Placental pericyte (primary cell): ENCODE measurements around the genes SLC39A11 and TTYH2.

GRCh38 chr17:72719362-72720701 lies 372.7 kb downstream of the SLC39A11 start:
- CAGE, long polyA plus RNA, result no peak

DNA sequence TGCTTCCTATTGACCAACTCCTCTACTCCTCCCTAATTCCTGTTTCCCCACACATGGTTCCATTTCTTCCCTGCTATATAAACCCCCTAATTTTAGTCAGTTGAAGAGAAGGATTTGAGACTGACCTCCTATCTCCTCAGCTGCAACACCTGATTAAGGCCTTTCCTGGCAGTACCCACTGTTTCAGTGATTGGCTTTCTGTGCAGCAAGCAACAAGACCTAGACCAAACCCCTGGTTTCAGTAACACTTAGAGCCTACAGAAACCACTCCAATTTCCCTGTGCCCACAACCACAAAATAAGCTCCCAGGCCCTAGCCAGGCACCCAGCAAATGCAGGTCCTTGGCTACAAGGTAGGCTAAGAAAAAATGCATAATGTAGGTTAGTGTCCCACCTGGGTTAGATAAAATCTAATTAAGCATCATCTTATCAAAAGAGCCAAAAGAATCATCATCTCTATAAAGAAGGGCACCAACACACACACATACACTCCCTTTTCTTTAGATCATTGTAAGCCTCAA lies 215.8 kb downstream of the SLC39A11 start:
- CAGE, long polyA plus RNA, result no peak

DNA sequence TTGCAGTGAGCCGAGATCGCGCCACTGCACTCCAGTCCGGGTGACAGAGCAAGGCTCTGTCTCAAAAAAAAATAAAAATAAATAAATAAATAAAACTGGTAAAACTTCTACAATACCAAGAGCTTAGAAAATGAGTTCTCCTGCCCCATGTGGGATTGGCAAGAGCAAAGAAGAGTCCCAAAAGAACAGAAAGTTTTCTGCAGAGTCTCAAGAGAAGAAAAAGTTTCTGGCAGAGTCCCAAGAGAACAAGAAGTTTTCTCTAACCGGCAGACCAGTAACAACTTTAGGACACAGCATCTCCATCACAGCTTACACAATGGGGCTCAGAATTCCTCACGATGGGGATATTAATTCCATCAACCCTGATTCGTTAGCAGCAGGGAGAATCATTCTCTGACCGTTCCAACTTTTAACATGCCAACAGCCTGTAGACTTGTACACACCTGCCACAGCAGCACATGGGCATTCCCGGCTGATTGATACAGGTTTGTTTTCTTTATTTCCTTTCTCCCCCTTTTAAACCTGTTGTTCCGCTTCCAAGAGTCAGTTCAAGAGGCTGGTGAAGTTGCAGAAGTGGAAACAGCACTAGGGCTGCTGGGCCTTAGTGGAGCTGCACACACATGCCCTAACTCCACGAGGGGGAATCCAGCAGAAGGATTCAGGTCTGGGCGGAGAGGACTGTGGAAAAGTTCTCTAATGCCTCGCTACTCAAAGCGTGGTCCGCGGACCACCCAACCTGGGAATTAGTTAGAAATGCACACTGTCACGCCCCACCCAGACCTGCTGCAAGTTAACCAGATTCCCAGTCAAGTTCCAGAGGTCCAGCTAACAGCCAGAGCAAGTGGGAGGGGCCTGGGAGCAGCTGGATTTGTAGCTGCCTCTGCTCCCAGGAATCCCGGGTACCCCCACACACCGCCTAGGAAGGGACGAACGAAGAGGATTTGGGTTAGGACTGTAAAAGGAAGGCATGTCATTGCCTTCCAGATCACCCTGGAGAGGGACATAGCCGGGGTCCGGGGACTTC lies 795 bp downstream of the SLC39A11 start:
- CAGE, long polyA plus RNA, result no peak

DNA sequence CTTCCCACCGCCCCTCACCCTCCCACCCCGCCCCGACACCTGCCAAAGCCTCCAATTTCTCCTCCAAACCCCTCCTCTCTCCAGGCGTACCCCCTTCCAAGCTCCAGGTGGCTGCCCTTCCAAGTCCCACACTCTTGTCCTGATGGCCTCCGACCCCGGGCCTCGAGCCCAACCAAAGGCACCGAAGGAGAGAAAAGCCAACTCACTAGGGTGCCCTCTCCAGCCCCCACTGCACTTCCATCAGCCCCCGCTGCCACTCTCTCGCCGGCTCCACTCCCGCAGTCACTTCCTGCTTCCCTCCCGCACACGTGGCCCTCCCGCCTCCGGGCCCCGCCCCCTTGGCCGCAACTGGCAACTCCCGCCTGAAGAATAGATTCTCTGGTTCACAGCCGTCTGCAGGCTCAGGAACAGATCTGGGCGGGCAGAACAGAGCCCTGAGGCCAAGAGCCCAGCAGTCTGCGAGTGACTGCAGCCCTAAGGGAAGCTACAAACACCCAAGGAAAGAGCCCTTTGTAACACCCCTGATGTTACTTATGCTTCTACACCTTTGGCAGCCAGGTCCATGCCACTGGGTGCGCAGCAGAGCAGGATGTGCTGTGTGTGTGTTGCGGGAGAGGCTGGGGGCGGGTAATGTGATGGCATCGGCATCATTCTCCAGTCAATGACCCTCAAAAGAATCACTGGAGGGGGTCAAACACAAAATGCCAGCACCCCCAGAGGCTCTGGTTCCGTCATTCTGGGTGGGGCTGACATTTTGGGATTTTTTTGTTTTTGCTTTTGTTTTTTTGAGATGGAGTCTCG lies at the start of gene SLC39A11:
SLC39A11 (minus strand) TSS at position 284 of the 801 bp plus-strand sequence.
- CAGE, long polyA plus RNA, result no peak

DNA sequence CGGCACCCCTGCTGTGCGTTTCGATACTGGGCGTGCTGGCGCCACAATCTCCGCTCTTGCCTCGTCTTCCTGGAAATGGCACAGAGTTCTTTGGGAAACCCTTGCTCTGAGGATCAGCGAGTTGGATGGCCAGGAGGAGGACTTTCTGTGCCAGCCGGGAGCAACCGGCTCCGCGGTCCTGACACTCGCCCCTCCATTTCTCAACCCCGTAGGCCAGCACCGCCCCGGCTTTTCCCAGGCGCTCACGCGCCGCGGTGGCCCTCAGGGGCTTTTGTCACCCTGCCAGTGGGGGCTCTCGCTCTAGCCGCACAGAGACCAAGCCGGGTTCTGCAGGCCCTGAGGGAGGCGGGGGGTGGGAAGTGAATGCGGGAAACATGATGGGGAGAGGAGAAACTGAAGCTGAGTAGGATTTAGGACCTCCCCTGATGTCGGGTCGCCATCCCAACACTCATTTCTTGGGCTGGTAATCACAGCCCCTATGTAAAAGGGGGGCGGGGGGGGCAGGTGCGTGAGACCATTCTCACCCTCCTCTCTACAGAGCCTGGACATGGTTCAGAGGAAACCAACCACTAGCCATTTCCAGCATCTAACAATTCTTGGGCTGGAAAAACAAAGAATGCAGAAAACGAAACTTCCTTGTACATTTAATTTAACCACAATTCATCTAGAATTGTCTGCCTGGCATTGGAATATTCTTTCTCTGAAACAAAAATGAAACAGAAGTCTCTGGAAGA lies 1.3 kb downstream of the SSTR2 start:
- CAGE, long polyA plus RNA, result no peak

DNA sequence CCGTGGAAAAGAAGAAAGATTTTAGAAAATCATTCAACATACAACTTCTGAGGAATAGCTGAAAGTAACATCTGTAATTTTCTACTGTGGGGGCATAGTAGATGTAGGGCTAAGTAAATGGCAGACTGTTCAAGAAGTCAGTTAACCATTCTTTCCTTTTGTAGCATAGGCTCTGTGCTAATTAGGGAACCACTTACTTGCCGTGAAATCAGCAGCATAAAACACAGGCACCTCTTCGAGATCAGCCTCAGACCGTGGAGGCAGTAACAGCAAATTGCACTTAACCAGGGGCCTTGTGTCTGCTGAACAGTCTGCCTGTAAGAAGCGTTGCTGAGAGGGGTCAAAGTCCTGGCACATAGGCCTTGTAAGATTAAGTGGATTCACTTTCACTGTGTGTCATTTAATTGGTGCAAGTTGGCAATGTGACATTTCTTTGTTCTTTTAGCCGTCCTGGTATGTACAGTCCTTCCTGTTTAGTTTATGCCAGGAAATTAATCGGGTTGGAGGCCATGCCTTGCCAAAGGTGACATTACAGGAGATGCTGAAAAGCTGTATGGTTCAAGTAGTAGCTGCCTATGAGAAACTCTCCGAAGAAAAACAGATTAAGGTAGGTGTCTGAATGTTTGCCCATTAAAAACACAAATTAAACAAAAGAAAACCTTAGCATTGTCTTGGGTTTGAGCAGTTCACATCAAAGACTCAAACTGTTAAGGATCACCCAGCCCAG lies 10.5 kb downstream of the COG1 start:
- CAGE, long polyA plus RNA, result no peak

DNA sequence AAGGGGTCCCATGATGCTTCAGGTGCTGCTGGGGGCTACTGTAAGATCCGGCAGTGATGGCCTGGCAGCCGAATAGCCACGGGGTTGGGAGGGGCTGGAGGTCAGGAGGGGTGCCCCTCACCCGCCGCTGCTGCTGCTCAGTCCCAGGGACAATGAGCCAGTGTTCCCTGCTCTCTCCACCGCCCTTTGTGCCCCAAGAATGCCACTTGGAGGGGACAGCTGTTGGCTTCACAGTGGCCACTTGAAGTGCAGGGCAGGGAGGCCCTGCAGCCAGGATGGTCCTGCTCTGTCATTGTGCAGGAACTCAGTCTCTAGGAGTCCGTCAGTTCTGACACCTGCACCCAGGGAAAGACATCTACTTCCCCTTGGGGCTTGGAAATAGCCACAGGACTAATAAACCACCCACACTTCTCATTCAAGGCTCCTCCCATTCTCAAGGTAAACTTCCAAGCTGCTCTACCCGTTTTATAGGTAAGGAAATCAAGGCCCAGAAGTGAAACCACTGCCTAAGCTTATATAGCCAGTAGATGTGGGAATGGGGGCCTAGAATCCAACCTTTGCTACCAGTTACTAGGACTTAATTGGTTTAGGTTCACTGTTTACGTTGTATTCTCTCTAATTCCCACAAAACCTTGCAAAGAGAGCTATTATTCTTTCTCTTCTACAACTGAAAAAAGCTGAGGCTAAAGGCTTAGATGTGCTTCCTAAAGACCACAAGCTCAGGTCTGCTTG lies 6.1 kb upstream of the CPSF4L start:
- CAGE, long polyA plus RNA, result no peak

- CAGE, long polyA plus RNA, result no peak
Measured at GRCh38 chr17:73281846-73282494, 20.3 kb upstream of the CPSF4L start.

DNA sequence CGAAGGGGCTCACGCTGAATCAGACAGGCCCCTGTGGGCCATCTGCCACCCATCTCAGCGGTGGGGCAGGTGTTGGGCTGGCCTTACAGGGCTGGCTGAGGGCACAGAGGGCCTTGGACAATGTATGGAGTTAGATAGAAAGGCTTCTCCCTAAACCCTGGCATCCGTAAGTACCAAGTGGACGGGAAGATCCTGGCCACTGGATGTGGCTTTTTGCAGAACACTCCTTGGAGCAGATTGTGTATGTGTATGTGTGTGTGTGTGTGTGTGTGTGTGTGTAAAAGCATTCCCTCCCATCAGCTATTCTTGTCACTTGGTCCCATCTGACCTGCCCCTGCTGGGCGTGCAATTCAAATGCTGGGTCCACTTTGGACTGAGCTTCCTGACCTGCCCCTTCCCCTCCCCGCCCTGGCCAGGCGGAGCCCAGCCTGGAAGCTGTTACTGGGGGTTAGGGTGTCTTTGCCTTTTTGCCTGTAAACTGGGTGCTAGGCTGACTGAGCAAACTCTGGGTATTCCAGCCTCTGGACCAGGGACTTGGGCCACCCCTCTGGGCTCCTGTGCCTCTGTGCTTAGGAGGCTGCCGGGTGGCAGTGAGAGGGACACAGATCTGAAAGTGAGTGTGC lies 25.1 kb upstream of the CDC42EP4 start:
- CAGE, long polyA plus RNA, result no peak

DNA sequence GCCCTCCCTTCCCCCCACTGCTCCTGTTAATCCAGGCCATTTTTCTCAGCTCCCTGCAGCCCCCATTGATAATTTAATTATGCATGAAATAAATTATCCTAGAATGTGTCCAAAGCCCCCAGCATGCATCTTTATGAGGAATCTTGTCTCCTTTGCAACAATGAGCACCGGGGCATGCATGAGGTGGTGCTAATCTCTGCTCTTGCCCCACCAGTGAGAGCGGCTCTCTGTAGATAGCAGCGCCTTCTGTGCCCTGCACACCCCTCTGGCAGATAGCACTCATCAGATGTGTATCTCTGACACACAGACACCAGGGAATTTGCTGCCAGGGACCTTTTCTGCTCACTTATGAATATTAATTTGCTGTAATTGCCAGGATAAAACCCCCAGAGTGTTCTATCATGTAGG lies 140.2 kb upstream of the CDC42EP4 start:
- CAGE, long polyA plus RNA, result no peak

DNA sequence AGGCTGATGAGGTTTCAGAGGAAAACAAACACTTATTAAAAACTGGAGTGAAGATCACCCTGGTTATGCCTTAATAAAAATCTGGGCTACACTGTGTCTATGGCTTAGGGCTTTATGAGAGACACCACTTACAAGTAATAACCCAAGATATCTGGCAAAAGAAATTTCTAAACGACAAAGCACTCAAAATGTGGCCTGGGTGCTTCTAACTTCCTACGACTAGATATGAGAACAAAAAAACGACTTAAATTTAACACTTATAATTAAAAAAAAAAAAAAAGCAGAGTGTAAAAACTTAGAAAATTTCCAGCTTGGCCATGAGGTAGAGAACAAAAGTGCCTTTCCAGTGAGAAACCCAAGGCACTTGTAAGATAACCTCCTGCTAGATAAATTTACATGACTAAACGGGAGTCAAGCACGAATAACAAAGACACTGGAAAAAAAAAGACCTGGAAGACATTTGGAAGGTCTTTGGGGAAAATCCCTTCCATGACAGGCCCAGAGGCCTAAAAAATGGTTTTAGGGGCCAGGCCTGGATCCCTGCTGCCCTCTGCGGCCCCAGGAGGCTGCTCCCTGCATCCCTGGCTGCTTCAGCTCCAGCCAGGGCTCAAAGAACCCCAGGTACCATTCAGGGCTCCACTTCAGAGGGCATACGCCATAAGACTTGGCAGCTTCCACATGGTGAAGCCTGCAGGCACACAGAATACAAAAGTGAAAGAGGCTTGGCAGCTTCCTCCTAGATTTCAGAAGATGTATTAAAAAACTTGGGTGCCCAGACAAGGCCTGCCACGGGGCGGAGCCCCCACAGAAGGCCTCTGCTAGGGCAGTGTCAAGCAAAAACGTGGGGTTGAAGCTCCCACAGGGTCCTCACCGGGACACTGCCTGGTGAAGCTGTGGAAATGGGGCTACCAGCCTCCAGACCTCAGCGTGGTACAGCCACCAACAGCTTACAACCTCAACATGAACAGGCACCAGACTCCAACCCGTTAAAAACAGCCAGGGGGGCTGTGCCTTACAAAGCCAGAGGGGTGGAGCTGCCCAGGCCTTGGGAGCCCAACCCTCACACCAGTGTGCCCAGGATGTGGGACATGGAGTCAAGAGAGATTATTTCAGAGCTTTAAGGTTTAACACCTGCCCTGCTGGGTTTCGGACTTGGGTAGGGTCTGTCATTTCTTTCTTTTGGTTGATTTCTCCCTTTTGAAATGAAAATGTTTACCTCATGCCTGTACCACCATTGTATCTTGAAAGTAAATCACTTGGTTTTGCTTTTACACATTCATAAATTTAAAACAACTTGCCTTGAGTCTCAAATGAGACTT lies 77.2 kb downstream of the SDK2 start:
- CAGE, long polyA plus RNA, result no peak

- CAGE, long polyA plus RNA, result no peak
Measured at GRCh38 chr17:74044948-74045312, 158.5 kb upstream of the RPL38 start.

GRCh38 chr17:74212888-74213795 lies at the start of gene TTYH2:
Gene TTYH2 (plus strand): TSS chr17:74213571.
- CAGE, long polyA plus RNA, result no peak

DNA sequence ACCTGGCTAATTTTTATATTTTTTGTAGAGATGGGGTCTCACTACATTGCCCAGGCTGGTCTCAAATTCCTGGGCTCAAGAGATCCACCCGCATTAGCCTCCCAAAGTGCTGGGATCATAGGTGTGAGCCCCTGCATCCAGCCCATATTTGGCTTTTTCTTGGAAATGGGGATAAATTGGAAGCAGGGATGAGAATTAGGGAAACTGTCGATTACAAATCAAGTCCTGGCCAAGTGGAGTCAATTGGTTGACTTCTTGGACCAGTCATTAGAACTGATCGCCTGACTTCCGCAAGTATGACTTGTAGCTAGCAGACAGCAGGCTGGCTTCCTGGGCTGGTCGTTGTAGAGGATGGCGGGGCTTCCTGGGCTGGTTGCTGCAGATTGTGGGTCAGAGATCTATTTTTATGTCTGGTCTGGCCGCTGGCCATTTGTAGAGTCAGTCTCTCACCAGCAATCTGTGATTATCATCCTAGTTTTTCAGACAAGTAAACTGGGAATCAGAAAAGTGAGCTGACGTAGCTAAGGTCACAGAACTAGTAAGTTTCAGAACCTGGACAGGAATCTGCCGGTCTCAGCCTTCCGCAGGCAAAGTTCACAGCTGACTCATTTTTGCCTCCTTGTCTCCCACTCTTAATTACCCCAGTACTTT lies 19.0 kb downstream of the GPR142 start:
- CAGE, long polyA plus RNA, result no peak

- CAGE, long polyA plus RNA, result no peak
Measured at GRCh38 chr17:74387376-74387903, 20.1 kb downstream of the GPR142 start.

DNA sequence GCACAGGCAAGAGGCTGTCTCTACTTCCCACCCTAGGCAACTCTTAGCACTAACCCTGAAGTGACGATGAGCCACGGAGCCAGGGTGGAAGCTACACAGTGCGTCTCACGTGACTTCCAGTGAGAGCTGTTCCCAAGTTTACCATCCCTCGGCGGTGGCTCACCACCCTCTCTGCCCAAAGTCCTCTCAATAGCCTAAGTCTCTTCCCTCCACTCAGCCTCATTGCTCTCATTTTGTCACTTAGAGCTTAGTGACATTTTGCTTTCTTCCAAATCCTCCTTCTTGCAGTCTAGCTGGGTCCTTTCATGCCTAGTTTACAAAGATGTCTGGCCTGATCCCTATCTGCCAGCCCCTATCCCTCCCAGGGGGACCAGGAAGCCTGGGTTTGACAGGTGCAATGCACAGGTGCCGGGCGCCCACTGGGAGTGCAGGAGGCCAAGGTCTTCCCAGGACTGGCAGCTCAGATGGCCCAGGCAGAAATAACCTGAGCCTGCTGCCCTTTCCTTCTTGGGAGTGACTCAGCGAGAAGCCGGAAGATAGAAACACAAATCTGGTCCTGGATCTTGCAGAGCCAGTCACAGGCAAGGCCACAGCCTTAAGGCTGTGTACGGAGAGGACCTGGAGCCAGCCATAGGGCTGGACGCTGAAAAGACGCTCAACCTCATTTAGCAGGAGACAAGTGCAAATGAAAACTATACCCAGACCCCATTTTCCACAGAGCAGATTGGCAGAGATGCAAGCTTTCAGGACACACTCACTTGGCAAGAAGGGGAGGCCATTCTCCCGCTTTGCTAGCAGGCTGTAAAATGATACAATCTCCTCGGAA lies 27.6 kb downstream of the GPR142 start:
- CAGE, long polyA plus RNA, result no peak

DNA sequence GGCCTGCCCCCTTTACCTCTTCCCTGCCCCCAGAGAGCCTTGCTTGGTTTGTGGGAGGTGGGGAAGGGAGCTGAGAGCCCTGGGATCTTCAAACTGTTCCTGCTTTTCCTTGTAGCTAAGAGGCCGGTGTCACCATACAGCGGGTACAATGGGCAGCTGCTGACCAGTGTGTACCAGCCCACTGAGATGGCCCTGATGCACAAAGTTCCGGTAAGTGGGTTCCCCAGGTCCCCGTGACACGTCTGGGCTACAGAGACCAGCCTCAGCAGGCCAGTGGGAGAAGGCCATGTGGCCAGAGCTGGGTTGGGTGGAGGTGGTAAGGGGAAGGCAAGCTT lies 11.8 kb downstream of the GPRC5C start:
- CAGE, long polyA plus RNA, result no peak

DNA sequence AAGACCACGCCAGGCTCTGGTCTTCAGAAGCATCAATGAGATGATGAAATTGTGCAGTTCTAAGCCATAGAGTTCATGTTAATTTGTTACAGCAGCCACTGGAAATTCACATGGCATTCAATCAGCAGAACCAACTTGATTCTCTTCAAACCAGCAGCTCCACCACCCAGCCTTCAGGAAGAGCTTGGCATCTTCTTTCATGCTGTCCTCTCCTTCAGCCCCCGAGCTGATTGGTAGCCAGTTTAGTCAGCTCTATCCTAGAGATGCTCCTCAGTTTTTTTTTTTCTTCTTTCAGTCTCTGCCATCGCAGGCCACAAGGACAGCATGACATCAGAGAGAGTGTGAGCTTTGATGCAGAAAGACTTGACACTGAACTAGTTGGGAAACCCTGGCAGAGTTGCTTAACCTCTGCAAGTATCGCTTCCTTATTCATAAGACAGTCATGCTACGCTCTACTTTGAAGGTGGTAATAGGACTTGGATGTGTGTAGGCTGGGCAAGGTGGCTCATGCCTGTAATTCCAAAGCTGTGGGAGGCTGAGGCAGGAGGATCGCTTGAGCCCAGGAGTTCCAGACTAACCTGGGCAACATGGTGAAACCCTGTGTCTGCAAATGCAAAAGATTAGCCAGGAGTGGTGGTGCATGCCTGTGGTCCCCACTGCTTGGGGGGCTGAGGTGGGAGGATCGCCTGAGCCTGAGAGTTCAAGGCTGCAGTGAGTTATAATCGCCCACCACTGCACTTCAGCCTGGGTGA lies 2.7 kb downstream of the CD300LB start:
- CAGE, long polyA plus RNA, result no peak

GRCh38 chr17:74569221-74569985 lies 22.7 kb downstream of the CD300LD start:
- CAGE, long polyA plus RNA, result no peak

GRCh38 chr17:74670941-74671711 lies 41.6 kb downstream of the CD300LF start:
- CAGE, long polyA plus RNA, result no peak